PC-3 (cell line): ENCODE measurements around the gene BNC2.

- RAMPAGE, long total RNA, result no peak
Measured at GRCh38 chr9:14260176-14260507, 53.8 kb downstream of the NFIB start.

GRCh38 chr9:14315882-14316452 lies 2.0 kb upstream of the NFIB start:
- RAMPAGE, long total RNA, result no peak

GRCh38 chr9:14326105-14326931 lies 12.4 kb upstream of the NFIB start:
- RAMPAGE, long total RNA, result no peak

DNA sequence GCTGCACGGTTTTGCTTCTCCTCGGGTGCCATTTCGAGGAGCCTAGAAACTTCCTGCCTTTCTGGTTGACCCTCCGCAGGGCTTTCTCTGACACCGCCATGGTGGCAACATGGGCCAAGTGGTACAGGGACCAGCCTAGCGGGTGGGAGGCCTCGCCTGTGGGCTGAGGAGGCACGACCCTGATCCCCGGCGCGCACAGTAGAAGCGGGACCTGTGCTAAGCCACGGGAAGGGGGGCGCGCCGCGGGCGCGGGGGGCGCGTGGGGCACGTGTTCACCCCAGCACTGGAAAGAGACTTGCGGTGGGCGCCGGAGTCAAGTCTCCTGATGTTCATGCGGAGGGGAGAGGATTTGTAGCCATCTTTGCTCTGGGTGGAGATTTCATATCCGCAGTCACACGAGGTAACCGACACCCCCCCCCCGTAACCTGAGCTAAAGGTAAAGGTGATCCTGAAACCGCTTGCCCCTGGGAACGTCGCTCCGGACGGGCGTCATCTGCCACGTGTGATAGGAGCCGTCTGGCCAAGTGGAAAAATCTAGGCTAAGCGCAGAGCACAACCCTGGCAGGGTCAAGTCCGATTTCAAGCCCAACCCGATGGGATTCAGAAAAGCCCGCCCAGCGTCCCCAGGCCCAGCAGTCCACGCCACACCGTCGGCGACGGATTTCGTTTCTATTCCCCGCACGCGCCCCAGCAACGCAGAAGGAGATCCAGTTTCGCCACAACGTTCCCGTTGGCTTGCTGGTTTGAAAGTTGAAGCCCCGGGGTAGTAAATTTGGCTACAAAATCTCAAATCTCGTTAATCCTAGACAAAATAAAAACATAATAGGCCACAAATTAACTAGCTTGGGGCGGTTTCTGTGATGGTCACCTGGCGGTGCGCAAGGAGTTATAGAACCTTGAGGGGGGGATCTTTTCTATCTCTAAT lies 32.2 kb upstream of the NFIB start:
- RAMPAGE, long total RNA, result no peak

DNA sequence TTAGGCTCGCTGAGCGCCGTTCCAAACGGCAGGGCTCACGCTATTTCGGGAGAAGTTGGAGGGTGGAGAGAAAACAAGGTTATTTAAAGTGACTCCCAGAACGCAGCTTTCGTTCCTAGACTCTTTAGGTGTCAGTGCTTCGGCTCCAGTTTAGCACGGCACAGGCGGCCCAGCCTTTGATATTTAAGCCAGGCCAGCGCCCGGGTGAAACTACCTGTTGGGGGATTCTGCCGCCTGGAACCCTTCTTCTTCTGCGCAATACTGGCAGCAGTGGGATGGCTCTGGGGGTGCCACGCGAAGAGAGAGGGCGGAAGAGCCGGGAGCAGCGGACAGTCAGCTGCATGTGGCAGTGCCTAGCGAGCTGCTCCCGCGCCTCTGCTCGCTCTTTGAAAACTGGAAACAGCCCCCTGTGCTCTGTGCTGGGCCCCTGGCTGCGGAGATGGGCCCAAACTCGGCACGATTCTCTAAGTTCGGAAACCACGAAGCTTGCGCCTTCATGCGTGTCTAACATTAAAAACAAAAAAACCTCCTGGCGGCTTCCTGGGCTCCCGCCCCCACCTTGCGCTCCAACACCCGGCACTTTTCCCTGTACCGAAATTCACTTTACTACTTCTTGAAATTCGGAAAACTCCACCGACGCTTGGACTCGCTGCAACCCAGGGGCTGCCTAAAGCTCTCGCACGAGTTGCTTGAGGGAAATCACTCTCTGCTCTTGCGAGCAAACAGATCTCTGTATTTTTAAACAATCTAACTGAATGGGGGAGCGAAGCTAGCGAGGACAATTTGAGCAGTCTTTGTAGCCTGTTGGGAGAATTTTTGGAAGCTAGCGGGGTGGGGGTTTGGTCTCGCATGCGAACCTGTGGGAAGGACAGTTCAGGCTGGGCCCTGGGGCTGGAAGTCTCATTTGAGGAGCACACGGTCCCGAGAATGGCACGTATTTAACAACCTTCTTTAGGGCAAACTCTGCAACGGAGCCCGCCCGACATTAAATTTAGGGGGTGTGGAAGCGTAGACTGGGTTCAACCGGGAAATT lies 34.8 kb upstream of the NFIB start:
- RAMPAGE, long total RNA, result no peak

- RAMPAGE, long total RNA, result no peak
Measured at GRCh38 chr9:14437375-14438202, 123.6 kb upstream of the NFIB start.

GRCh38 chr9:14515572-14516183 lies 177.6 kb downstream of the ZDHHC21 start:
- RAMPAGE, long total RNA, result no peak

DNA sequence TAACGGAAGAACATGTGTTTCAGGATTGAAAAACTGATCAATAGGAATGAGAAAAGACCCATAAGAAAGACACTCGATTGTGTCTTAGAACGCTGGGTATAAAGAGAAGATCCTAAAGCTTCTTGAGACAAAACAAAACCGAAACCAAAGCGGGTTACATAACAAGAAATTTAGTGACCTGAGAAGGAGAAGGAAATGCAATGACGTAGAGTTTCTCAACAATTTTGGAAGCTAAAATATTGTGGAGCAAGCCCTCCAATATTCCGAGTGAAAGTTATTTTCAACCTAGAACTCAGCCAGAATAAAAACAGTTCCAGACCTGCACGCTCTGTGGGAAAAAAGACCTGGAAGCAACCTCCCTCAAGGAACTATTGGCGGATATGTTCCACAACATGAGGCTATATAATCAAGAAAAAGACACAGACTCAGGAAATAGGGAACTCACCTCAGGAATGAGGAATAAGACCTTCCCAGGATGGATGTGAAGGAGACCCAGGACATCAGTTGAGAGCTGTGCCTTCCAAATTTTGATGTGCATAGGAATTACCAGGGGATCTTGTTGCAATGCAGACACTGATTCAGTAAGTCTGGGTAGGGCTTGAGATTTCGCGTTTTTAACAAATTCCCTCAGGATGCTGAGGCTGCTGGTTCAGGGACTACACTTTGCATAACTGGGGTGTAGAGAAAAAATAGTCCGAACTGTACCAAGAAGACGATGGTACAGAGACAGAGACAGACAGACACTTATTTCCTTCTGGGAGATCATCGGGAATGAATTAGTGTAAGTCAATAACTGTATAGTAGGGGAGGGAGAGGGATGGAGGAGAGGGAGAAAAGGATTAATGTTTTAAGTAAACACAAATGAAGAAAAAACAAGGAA lies 82.1 kb upstream of the FREM1 start:
- RAMPAGE, long total RNA, result no peak

GRCh38 chr9:15423358-15423696 lies 651 bp downstream of the SNAPC3 start:
- RAMPAGE, long total RNA, result no peak

- RAMPAGE, long total RNA, result no peak
Measured at GRCh38 chr9:15479457-15479751, 31.4 kb downstream of the PSIP1 start.

- RAMPAGE, long total RNA, result no peak
Measured at GRCh38 chr9:15511444-15511667, 586 bp upstream of the PSIP1 start.

GRCh38 chr9:15846481-15846998 lies 293.7 kb downstream of the CCDC171 start:
- RAMPAGE, long total RNA, result no peak

DNA sequence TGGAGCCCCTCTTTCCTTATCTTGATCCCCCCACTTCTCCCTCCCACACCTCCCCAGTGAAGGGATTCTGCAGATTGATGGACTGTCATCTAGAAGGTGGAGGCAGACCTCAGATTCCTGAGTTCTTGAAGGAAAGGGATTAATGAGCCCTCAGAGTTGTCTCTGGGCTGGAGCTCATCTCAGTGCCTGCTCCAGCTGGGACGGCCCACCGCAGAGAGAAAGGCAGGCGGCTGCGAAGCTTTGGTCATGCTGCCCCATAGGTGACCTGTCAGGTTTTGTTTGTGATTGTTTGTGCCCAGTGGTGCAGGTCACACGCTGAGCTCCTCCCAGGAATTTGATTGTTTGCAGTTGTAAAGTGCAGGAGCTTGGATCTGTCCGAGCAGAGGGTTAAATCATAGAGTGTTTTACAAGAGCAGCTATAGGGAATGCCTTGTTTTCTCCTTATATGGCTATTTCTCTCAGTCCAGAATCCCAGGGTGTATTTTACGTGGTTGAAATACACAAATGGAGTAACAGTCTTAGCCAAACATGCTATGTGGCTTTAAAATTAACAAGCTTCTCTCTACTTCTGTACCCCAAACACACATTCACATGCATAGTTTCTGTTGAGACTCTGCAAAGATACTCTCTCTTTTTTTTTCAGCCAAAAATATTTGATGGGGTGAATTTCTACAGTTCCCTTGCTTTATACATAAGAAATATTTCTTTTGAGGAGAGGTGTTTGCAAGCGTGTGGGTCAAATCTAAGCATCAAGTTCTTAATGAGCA lies 487.6 kb downstream of the CCDC171 start:
- RAMPAGE, long total RNA, result no peak

DNA sequence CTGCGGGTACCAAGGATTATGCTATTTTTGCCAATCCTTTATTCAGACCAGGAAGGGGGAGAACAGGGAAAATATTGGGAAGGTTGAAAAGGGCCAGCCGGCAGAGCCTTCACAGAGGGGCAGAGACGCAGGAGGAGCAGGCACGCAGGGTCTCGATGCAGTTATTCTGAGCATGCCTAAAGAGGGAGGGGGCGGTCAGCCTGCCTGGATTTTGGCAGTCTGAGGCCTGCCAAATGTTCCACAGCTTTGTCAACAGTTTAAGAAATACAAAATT lies 553.5 kb downstream of the BNC2 start:
- RAMPAGE, long total RNA, result no peak

- RAMPAGE, long total RNA, result no peak
Measured at GRCh38 chr9:16870317-16871296, at the start of gene BNC2. Gene BNC2, minus strand, starts transcription at chr9:16870670.

- RAMPAGE, long total RNA, result no peak
Measured at GRCh38 chr9:16983508-16983952, 113.1 kb upstream of the BNC2 start.

DNA sequence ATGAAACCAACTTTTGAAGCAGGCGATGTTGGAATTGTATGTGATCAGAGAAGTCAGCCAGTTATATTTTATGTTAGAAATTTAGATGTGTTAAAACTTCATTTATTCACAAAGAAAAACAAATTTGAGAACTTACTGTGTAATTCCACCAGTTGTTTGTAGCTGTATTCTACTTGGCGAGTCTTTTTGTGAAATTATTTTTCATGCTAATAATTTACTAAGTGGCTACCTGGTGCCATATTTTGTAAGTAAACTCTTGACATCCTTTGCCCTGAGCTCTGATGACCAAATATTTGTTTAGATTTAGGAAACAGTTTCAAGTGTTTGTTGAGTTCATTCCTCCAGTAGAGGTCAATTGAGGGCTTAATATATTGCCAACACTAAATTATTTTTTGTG lies 3.6 kb downstream of the CNTLN start:
- RAMPAGE, long total RNA, result no peak

- RAMPAGE, long total RNA, result no peak
Measured at GRCh38 chr9:17317173-17317824, 182.5 kb downstream of the CNTLN start.

DNA sequence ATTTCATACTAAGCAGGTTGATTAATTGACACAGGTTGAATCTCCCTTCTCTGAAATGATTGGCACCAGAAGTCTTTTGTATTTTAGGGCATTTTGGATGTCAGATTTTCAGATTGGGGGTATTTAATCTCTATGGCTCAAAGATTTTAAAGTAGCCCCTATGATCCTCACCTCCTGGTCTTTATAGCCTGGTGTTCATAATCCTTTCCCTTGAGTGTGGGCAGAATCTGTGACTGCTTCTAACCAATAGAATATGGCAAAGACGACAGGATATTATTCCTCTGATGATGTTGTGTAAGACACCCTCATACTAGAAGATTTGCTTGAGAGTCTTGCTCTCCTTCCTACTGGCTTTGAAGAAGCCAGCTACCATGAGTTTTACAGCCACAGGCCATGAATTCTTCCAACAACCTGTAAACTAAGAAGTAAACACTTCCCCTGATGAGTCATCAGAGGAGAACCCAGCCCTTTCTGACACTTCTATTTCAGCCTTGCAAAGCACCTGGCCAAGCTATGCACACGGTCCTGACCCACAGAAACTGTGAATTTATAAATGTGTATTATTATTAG lies 288.9 kb upstream of the ADAMTSL1 start:
- RAMPAGE, long total RNA, result no peak

GRCh38 chr9:18437631-18438148 lies 36.3 kb upstream of the ADAMTSL1 start:
- RAMPAGE, long total RNA, result no peak